ENCODE results near the genes SNX32, GAL3ST3 and PACS1.

DNA sequence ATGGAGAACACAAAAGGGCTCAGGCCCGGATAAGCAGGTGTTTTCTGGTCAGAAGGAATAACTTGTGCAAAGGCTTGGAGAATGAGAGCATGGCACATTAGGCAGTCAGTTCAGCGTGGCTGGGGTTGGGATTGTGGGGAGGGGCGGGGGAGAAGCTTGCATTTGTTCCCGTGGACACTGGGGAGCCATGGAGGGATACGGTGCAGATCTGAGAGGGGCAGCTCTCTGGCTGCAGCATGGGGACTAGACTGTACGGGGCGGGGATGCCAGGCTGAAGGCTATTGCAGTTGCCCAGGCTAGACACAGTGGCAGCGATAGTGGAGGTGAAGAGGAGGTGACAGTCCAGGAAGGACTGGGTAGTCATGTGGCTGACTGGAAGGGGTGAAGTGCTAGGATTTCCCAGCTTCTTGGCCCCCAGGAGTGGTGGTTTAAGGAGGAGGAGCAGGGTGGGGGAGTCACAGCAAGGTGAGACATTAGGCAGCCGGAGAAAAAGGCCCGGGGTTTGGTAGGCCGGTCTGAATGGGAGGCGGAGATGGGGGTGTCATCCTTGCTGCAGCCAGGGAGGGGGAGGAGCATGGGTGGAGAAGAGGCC lies 5.9 kb downstream of the SIPA1 start:
- PRO-cap, result no peak
- RAMPAGE, long total RNA, 2 experiments, result no peak in any of the 2 experiments

DNA sequence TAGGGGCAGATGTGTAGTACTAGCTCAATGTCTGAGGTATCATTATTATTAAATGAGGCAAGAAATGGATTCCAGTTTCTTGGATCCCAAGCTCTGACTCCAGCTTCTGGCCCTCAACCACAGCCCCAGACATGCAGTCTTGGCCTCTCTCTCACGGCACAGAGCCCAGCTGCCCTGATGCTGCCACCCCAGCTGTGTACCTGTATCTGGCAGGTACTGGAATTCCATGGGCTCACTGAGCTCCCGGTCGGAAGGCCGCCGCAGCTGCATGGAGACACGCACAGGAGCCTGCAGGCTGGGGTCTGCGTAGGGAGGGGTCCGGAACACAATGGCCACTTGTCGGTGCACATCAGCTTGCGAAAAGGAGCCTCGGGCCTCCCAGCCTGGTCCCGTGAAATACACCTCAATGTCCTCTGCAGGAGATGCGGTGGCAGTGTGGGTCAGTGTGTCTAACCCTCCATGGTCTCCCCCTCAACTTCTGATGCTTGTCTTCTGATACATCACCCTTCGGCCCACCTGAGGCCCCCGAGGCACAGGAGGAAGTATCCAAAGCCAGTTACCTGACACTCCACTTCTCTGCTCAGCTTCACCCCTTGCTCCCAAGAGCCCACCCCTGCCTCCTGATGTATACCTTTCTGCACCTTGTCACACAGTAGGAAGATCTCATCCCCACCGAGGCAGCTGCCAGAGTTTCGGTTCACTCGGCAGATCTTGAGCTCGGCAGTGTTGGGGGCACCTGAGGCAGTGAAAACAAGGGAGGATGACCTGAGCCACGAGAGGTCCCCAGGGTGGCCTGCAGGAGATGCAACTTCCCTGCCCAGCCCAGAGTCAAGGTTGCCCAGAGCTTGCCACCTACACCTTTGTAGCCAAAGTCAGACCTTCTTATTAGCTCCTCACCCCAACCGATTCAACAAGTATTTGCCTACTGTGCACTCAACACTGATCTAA lies 4.4 kb downstream of the RELA start:
- PRO-cap, result no peak
- RAMPAGE, long total RNA, 2 experiments, result no peak in any of the 2 experiments

DNA sequence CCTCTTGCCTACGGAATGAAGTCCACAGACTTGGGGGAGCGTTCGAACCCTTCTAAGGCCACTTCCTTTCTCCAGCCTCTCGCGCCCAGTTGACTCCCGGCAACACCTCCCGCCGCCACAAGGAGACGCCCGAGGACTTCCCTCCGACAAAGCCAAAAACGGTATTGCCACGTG lies 366 bp upstream of the KAT5 start:
- PRO-cap, result bidirectional peak, plus-strand start outside the sequence, minus-strand start at position 119 of the sequence
- RAMPAGE, long total RNA, 2 experiments, result no peak in any of the 2 experiments

DNA sequence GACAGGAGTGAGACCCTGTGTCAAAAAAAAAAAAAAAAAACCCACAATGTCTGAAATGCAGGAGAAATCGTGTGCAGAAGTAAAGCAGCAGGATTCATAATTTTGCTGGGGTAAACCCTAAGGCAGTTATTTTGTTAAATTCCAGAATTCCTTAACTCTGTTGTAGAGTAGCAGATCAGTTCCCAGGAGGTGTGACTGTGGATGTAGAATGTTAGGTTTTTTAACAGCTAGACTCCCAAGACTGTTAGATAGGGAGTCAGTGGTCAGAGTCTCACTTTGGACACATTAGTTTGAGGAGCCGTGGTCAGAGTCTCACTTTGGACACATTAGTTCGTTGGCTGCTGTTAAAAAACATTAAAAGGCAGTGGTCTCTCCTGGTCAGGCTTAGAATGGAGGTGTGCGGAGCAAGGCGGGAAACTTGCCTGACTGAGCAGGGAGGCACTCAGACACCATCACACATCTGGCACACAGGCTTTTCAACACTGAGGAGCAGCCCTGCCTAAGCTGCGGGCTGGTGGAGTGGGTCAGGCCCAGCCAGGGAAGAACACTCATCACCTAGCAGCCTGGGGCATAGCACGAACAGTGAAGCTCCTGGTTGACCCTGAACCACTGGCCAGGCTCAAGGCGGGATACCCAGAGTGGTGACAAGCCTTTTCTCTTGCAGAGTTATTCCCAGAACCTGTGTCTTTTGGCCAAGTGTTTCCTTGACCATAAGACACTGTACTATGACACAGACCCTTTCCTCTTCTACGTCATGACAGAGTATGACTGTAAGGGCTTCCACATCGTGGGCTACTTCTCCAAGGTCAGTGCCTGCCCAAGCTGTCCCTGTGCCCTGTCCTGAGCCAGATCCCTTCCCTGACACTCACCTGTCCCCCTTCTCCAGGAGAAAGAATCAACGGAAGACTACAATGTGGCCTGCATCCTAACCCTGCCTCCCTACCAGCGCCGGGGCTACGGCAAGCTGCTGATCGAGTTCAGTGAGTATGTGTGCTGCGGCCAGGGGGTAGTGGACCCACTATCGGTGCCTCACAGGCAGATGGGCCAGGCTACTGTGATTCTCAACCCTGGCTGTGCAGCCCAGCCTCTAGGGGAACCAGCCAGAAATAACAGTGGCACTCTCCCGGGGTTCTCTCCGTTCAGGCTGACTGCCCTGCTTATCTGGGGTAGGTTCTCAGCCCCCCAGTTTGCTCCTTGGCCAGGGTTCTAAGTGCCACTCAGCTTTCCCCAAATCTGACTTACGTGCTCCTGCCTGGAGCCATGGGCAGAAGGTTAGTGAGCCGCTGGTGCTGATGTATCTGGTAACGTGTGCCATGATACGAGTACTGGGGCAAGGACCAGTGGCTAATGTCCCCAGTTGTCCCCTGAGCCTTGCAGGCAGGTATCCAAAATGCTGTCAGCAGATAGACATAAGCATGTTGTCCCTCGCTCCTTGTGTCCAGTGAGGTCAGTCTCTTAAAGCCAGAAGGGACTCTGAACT lies 4.1 kb downstream of the RNASEH2C start:
- PRO-cap, result no peak
- RAMPAGE, long total RNA, 2 experiments, result no peak in any of the 2 experiments

- PRO-cap, result no peak
- RAMPAGE, long total RNA, 2 experiments, result no peak in any of the 2 experiments
Observed at GRCh38 chr11:65719347-65720397, 926 bp downstream of the RNASEH2C start.

DNA sequence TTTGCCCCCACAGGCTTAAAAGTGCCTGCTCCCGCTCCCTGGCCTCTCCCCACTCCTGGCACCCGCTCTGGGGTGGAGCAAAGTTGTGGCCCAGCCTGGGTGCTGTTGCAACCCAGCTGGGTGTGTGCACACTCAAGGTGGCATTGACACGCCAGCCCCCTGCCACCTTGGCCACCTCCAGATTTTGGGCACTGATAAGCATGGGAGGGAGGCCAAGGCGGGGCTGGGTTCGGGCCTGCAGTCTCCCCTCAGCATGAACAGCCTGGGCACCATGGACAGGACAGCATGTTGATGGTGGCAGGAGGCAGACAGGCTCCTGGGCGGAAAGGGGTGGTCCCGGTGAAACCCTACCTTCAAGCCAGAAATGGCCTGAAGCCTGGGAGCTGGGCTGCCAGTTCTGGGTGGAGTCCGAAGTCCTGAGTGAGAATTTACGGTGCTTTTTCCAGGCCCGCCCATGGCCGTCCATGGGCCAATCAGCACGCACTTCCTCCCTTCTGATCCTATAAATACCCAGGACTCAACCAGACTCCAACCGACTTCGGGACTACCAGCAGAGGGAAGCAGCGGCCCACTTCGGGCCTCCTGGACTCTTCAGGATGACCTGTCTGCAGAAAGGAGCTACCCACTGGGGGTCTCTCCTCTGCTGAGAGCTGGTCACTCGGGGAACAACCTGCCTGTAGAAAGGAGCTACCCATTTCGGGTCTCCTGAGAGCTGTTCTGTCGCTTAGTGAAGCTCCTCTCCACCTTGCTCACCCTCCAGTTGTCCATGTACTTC lies 23.7 kb upstream of the RNASEH2C start:
- PRO-cap, result unidirectional peak, plus-strand start at position 531 of the sequence
- RAMPAGE, long total RNA, 2 experiments, result no peak in any of the 2 experiments

DNA sequence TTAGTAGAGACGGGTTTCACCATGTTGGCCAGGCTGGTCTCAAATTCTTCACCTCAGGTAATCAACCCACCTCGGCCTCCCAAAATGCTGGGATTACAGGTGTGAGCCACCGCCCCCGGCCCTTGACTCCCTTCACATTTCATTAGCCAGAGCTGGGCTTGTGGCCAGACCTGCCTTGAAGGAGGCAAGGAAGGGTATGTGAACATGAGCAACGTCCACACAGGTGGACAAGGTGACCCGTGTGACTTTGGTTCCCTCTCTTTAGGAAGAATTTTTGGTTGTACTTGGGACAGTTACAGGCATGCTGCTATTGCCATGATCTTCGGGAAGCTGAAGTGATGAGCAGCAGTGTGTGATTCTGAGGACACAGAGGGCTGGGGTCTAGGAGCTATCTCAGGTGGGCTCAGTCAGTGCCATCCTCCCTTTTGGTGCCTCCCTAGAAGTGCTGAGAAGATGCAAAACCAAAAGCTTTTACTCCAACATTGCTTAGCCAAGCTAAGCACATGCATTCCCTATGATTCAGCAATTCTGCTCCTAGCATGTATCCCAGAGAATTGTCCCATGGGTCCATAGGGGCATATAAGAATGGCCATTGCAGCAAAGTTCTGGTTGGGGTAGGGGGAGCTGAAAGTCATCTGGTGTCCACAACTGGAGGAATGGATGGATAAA lies 6.1 kb downstream of the AP5B1 start:
- PRO-cap, result no peak
- RAMPAGE, long total RNA, 2 experiments, result no peak in any of the 2 experiments

GRCh38 chr11:65787274-65788271 lies 710 bp downstream of the OVOL1 start:
- PRO-cap, result no peak
- RAMPAGE, long total RNA, 2 experiments, result start-site peak on the plus strand in 1 of 2 experiments, at chr11:65787443-65787500 at its widest, 15 reads per replicate

GRCh38 chr11:65833244-65834195 lies at the start of gene SNX32:
Gene SNX32 (plus strand): TSS chr11:65833963.
- PRO-cap, result no peak
- RAMPAGE, long total RNA, 2 experiments, result no peak in any of the 2 experiments

- PRO-cap, result no peak
- RAMPAGE, long total RNA, 2 experiments, result no peak in any of the 2 experiments
Observed at GRCh38 chr11:65855863-65856394, 2.1 kb downstream of the CFL1 start.

- PRO-cap, result no peak
- RAMPAGE, long total RNA, 2 experiments, result no peak in any of the 2 experiments
Observed at GRCh38 chr11:65892601-65893115, 2.2 kb downstream of the CCDC85B start.

DNA sequence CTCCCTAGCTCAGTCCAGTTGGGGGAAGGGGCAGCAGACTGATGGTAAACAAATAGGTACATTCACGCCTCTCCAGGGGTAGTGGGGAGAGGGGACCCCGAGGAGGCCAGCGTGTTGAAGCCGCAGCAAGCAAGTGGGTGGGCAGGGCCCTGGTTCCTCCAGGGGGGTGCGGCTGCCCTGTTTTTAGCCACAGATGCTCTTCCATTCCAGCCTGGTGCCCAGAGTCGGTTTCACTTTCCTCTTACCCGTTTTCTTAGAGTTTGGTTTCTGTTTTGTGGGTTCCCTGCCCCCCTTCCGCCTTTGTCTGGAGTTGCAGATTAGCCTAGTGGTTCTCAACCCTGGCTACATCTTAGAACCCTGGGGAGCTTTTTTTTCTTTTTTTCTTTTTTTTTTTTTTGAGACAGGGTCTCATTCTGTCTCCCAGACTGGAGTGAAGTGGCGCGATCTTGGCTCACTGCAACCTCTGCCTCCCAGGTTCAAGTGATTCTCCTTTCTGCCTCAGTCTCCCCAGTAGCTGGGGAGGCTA lies 8.8 kb downstream of the DRAP1 start:
- PRO-cap, result no peak
- RAMPAGE, long total RNA, 2 experiments, result no peak in any of the 2 experiments

- PRO-cap, result no peak
- RAMPAGE, long total RNA, 2 experiments, result no peak in any of the 2 experiments
Observed at GRCh38 chr11:65964797-65965290, 3.3 kb downstream of the SART1 start.

- PRO-cap, result no peak
- RAMPAGE, long total RNA, 2 experiments, result no peak in any of the 2 experiments
Observed at GRCh38 chr11:65988095-65988611, 13.8 kb downstream of the EIF1AD start.

- PRO-cap, result no peak
- RAMPAGE, long total RNA, 2 experiments, result no peak in any of the 2 experiments
Observed at GRCh38 chr11:66012929-66013550, 1.2 kb downstream of the CST6 start.

GRCh38 chr11:66048728-66049561 lies at the start of gene GAL3ST3:
Gene GAL3ST3 (minus strand): TSS chr11:66049161.
- PRO-cap, result no peak
- RAMPAGE, long total RNA, 2 experiments, result start-site peak on the minus strand in 2 of 2 experiments, at chr11:66049151-66049192 at its widest, 6 to 12 reads per replicate

GRCh38 chr11:66057935-66059135 lies 6.2 kb downstream of the SF3B2 start:
- PRO-cap, result no peak
- RAMPAGE, long total RNA, 2 experiments, result no peak in any of the 2 experiments

DNA sequence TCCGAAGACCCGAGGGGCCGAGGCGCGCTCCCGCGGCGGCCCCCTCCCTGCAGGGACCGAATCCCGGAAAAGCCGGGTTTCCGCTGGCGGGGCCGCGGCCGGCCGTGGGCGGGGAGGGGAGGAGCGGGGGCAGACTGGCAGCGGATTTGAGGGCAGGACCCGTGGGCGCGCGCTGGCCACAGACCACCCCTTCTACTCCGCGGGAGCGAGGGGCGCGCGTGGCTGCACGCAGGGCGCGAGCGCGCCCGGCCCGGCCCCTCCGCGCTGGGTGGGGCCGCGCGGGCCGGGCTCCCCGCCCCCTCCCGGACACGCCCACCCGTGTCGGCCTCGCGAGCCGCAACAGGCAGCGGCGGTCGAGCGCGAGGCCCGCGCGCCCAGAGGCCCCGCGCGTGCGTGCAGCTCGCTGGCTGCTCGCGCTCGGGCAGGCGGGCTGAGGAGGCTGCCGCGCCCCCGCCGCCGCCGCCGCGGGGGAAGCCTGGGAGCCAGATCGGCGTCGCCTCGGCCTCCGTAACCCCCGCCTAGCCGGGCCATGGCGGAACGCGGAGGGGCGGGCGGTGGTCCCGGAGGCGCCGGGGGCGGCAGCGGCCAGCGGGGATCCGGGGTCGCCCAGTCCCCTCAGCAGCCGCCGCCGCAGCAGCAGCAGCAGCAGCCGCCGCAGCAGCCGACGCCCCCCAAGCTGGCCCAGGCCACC lies at the start of gene PACS1:
PACS1 (plus strand) TSS at position 315 of the 691 bp plus-strand sequence.
- PRO-cap, result bidirectional peak, plus-strand start at position 200 of the sequence, minus-strand start at position 49 of the sequence; bidirectional peak, plus-strand start at position 342 of the sequence, minus-strand start at position 252 of the sequence
- RAMPAGE, long total RNA, 2 experiments, result no peak in any of the 2 experiments

DNA sequence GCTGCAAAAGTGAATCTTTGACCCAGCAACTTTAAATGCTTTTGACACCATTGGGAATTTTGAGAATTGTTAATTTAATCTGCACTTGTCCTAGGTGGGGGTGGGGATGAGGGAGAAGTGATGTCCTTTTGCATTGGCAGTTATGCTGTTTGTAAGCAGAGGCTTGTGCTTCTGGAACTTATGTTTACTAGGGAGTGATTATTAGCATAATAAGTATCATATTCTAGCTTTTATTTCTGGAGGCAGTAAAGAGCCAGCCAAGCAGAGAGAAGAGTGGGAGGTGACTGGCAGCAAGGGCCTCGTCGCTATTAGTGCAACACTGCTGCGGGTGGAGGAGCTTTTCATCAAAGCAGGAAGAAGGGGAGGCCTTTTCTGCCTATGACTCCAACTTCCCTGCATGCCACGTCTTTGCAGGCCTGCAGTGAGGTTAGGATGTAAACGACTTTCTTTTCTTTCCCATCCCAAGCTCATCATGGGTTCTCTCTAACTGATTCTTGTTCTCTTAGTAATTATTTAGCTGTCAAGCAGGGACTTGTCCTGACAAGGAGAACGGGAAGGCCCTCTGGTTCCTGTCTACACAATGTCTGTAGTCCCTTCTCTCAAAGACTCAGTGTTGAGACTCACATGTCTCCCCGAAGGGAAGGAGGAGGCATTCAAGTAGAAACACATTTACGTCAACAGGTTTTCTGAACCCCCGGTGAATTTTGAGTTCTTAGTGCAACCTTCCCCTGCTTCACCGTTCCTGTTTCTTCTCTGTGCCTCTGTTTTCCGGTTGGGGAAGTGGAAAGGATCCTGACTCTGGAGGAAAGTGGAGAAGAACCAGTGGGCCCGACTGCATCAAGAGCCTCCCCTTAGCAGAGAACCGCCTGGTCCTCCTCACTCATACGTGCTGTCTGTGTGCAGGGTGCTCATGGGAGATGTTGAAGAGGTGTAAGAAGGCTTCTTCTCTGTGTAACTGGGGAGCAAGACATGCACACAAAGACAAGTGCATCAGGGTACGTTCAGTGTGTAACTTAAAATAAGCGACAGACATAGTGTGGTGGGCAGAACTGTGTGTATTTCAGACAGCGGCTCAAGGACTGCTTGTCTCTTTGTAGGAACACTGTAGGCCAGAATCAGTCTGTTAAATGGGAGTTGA lies 56.9 kb downstream of the PACS1 start:
- PRO-cap, result unidirectional peak, plus-strand start at position 260 of the sequence; bidirectional peak, plus-strand start at position 344 of the sequence, minus-strand start at position 310 of the sequence
- RAMPAGE, long total RNA, 2 experiments, result no peak in any of the 2 experiments

- PRO-cap, result no peak
- RAMPAGE, long total RNA, 2 experiments, result start-site peak on the plus strand in 1 of 2 experiments, at chr11:66216110-66216763 at its widest, 31 reads per replicate
Observed at GRCh38 chr11:66216289-66216881, 41.1 kb upstream of the KLC2 start.

Measured in prostate gland (tissue), 2 donors.